LUHMES (cell line): ENCODE results near the genes TNIP2, ADD1 and STK32B.

DNA sequence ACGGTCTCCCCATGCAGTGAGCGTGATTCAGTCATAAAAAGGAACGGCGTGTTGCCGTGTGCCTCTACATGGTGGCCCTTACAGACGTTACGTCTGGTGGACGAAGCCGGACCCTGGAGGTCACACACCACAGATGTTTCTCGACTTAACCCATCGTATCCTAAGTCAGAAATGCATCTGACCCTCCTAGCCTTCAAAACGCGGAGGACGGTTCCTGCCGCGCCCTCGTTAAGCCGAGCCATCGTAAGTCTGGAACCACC lies 40.8 kb upstream of the MXD4 start:
- PRO-cap = no peak

DNA sequence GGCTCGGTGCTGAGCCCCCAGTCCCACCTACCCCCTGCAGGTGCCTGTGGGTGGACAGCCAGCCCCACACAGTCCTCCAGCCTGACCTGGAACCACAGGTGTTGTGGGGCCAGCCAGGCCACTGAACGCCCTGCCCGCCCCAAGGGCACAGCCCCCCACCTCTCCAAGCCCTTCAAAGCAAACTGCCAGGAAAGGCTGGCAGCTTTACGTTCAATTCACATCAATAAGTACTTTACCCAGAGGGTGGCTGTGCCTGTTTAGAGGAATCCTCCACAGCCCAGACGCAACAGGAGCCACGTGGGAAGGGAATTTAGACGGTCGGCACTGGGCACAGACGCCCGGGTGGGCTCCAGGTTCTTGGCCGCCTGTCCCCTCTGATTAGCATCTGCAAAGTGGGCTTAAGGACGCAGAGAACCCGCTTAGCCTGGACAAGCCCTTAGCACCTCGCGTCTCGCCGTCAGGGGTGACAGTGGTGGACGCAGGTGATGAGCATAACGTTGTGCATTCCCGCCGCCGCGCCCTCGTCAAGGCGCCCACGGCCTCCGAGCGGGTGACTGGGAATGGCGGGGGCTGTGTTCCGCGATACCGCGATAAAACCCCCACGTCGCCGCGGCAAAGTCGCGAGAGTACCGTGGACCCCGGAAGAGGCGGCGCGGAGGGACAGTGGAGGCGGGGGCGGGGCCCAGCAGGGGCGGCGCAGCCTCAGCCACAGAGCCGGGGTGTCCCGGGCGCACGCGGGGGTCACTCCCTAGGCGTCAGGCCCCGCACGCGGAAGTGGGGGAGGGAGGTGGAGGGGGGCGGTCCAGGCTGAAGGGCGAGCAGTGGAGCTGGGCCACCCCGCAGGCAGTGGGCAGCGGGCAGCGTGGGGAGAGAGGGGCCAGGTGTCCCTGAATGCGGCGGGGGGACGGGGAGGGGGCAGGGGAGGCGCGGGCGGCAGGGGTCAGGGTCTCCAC lies 53.9 kb downstream of the ZFYVE28 start:
- PRO-cap = no peak

GRCh38 chr4:2393432-2394051 lies 24.9 kb downstream of the ZFYVE28 start:
- PRO-cap = no peak

DNA sequence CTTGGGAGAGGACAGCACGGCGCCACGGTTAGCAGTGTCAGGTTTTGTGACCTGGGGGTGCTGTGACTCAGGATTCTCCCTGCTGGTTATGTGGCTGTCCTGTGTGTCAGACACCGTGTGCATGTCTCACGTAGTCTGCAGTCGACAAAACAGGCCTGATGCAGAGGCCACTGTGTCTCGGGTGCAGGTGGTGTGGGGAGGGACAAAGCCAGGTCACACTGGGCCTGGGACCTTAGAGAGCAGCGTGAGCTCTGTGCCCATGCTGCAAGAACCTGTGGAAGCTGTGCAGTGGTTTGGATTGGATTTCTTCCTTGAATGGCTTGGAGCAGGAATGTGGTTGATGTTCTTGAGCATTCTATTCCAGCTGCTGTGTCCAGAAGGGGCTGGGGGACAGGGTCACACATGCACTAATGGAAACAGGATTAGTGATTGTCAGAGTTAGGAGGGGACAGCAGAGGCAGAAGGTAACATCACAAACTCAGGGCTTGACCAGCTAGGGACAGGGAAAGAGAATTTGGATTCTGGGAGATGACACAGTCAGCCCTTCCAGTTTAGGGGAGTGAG lies 33.9 kb downstream of the TNIP2 start:
- PRO-cap = no peak

DNA sequence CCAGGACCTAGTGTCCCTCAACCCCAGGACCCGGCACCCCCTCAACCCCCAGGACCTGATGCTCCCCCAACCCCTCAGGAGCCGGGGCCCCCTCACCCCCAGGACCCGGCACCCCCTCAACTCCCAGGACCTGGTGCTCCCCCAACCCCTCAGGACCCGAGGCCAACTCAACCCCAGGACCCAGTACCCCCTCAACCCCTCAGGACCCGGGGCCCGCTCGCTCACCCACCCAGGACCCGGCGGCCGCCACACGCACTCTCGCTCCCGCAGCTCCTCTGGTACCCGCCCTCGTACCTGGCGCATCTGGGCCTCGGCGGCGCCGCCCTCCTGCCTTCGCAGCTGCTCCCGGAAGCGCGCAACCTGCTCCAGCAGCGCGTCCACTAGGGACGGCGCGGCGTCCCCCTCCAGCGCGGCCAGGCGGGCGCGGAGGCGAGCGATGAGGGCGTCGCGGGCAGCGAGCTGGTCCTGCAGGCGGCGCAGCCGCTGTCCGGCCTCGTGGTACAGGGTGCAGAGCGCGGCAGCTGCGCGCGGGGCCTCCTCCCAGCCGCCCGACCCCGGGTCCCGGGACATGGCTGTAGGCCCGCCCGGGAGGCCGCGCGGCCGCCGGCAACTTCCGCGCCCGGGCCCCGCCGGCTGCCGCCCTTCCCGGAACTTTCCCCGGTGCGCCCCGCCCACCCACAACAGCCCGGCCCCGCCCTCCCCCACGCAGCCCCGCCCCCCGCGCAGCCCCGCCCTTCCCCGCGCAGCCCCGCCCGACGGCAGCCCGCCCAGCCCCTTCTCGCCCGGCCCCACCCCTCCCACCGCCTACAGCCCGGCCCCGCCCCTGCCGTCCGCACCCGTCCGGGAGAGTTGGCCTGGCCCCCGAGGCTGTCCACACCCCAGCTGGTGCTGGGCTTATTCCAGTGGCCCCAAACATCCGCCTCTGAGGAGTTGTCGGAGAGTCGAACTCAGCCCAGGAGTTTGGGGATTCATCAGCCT lies at the start of gene TNIP2:
Gene TNIP2, minus strand, starts transcription at position 617 of the 978 bp plus-strand sequence.
- PRO-cap = bidirectional peak, plus-strand start at position 834 of the sequence, minus-strand start at position 636 of the sequence

DNA sequence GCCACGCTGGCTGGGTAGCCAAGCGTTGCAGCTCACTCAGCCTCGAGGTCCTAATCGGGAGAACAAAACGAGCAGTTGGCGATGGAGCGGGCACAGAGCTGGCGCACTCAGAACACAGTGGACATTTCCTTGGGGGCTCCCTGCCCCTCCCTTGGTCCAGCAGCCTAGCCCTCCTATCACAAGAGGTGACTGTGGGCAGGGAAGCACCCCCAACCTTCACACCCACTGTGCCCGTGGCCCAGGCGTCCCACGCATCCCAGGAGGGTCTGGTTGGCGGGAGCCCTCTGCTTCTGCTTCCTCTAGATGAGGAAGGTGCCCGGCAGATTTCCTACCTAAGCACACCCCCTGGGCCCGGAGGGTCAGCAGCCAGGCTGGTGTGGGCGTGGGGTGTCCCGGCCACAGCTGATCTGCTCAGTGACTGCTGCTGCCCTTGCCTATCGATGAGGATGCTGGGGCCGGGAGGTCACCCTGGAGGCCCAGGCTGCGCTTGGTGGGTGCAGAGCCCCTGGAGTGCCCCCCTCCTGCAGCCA lies 12.0 kb downstream of the SH3BP2 start:
- PRO-cap = no peak

GRCh38 chr4:2830574-2830953 lies 13.1 kb upstream of the ADD1 start:
- PRO-cap = no peak

DNA sequence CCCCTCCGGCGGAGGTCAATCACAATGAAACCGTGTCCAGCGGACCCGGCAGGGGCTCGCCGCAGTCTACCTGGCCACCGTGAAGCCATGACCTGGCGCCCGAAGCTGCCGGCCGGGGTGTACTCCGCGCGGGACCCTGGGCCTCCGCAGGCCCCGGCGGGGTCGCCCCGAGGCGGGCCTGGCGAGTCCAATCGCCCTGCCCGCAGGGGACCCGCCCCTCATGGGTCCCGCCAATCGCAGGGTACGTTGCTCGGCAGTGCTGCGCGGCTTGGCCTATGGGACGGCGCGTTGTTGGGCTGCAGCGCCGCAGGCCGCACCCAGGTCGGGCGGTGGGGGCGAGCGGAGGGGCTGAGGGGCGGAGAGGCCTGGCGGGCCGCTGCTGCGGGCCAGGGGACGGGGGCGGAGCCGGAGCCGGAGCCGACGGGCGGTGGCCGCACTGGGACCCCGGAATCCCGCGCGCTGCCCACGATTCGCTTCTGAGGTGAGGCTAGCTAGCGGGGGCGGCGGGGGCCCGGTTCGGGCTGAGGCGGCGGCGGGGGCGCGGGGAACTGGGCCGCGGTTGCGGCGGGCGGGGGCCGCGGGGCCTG lies at the start of gene ADD1:
Gene ADD1, plus strand, starts transcription at position 301 of the 587 bp plus-strand sequence.
- PRO-cap = bidirectional peak, plus-strand start at position 357 of the sequence, minus-strand start at position 181 of the sequence

DNA sequence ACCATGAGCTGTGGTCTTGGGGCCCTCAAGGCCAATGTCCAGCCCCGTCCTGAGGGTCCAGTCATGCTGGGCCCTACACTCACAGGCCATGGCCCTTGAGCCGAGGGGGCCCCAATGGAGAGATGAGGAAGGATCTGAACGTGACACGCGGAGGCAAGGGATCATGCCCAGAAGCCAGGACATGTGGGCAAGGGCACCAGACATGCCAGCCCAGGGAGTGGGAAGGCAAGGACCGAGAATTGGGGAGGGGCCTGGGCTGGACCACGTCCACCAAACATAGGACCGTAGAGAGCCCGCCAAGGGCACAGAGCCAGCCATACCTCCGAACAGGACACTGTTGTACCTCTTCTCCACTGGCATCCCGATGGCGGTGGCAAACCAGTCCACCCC lies 1.4 kb downstream of the MFSD10 start:
- PRO-cap = no peak

DNA sequence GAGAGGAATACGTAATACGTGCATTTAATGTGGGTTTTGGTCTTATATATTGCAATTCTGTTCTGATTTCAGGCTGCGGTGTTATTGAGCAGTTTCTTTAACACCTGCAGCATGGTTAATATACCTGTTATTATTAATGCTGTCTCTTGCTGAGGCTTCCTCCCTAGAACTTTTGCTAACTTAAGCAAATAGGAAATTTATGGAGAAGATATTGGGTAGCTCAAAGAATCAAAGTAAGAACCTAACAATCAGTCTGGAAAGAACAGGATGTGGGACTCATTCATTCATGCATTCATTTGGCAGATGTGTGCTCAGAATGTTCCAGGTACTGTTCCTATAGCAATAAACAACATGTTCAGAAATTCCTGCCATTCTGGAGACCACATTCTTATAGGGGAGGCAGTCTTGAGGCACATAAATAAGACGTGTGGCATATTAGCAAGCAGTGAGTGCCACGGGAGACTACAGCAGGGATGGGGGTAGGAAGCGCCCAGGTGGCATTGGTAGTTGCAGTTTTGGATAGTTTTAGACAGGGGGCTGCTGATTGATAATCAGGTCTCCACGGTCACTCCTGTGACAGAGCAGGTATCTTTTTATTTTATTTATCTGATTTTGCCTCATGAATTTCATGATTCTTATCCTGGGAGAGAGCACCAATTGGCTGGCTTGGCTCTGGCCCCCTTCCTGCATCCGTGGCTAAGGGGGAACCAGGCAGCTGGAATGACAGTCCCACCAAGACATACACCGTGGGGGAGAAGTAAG lies 5.1 kb downstream of the GRK4 start:
- PRO-cap = no peak

- PRO-cap = no peak
Measured at GRCh38 chr4:3371392-3372198, 70.2 kb upstream of the HGFAC start.

GRCh38 chr4:3405373-3405641 lies 36.5 kb upstream of the HGFAC start:
- PRO-cap = no peak

DNA sequence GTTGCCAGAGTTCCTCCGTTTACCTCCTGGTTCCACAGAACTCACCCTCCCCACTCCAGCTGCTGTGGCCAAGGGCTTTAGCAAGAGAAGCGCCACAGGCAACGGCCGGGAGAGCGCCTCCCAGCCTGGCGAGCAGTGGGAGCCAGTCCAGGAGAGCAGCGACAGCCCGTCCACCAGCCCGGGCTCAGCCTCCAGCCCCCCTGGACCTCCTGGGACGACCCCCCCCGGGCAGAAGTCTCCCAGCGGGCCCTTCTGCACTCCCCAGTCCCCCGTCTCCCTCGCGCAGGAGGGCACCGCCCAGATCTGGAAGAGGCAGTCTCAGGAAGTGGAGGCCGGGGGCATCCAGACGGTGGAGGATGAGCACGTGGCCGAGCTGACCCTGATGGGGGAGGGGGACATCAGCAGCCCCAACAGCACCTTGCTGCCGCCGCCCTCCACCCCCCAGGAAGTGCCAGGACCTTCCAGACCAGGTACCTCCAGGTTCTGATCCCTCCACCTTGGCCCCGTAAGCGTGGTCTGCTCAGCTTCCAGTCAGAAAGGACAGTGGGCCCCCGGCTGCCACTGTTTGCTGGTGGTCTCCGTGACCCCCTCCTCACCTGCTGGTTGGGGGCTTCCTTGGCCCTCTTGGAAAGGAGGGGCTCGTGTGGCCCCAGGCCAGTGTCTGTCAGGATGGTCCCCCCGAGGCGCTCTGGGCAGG lies 11.1 kb upstream of the HGFAC start:
- PRO-cap = no peak

- PRO-cap = no peak
Measured at GRCh38 chr4:3766897-3768041, 1.1 kb downstream of the ADRA2C start.

DNA sequence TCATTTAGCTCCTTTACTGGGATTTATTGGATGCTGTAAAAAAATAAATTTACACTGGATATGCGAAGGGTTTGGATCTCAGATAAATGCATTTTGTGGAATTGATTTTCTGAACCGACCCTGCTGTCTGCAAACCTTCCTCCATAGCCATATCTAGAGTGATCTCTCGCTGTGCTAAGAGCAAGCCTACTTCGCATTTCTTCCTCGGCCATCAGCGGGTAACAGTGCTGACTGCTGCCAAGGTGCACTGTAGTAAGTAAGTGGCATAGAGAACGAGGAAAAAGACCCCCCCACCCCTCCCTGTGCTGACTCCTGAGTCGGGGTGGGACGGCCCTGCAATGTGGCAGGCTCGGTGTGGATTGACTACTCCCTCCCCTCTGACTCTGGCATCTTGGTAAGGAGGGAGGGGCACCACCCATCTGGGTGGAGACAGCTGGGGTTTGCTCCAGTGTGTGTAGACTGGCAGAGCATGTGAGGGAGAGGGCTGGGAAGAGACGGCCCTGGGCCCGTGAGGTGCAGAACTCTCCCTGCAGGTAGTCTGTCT lies 30.8 kb downstream of the NSG1 start:
- PRO-cap = no peak

GRCh38 chr4:4484586-4485272 lies 57.1 kb downstream of the STX18 start:
- PRO-cap = no peak

- PRO-cap = no peak
Measured at GRCh38 chr4:4959620-4960130, 59.6 kb downstream of the CYTL1 start.

DNA sequence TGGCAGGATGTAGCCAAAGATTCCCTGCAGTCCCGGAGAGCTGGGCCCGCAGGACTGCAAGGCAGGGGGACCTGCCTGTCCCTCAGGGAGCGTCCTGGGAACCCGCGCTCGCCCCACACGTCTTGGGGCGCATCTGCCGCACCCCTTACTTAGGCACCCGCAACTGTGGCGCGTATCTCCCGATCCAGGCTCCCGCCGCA lies 761 bp upstream of the STK32B start:
- PRO-cap = no peak

DNA sequence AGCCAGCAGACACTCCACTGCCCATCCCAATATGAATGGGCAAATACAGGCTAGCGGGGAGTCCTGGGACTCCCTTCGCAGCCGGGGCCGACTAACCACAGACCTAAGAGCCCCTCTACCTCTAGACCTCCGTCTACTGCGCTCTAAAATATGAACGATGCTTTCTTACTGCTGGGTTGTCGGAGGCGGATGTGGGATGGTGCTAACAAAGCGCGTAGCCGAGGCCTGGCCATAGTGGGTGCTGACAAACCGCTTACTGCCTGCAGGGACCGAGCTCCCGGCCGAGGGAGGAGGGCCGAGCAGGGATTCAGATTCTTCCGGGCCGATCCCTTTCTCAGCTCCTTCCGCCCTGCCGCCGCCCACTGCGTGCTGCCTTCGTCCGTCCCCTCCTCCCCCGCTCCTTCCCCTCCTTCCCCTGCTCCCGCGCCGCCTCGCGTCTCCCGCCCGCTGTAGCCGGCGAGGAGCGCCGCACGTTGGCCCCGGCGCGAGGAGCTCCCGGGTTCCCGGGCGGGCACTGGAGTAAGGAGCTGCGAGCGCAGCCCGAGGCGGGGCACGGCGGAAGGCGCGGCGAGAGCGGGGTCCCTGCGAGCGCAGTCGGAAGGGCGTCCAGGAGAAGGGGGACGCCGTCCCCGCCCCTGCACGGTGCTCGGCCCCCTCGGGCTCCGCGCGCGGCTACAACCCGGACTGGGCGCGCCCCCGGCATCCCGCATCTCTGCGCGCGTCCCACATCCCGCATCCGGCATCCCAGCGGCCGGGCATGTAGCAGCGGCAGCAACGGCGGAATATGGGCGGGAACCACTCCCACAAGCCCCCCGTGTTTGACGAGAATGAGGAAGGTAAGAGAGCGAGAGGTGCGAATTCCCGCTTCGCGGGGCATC lies at the start of gene STK32B:
Gene STK32B, plus strand, starts transcription at position 401 of the 878 bp plus-strand sequence.
- PRO-cap = no peak

DNA sequence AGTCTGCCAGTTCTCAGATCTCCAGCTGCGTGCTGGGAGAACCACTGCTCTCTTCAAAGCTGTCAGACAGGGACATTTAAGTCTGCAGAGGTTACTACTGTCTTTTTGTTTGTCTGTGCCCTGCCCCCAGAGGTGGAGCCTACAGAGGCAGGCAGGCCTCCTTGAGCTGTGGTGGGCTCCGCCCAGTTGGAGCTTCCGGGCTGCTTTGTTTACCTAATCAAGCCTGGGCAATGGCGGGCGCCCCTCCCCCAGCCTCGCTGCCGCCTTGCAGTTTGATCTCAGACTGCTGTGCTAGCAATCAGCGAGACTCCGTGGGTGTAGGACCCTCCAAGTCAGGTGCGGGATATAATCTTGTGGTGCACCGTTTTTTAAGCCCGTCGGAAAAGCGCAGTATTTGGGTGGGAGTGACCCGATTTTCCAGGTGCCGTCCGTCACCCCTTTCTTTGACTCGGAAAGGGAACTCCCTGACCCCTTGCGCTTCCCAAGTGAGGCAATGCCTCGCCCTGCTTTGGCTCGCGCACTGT lies 264.4 kb downstream of the EVC2 start:
- PRO-cap = no peak